Thoracic aorta (tissue), 1 donor: ENCODE data around the gene WDR33.

DNA sequence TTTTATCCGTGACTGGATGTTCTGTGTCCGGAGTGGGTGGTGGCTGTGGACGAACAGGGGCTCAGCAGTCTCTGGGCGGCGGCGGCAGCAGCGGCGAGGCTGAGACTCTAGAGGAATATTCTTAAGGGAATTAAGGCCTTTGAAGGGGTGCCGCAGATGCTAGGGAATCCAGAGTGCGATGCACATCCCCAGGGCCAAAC lies 97.9 kb upstream of the GYPC start:
- RAMPAGE, long total RNA = no peak

- RAMPAGE, long total RNA = no peak
These were observed 11.4 kb upstream of the GYPC start for GRCh38 chr2:126644509-126645086.

DNA sequence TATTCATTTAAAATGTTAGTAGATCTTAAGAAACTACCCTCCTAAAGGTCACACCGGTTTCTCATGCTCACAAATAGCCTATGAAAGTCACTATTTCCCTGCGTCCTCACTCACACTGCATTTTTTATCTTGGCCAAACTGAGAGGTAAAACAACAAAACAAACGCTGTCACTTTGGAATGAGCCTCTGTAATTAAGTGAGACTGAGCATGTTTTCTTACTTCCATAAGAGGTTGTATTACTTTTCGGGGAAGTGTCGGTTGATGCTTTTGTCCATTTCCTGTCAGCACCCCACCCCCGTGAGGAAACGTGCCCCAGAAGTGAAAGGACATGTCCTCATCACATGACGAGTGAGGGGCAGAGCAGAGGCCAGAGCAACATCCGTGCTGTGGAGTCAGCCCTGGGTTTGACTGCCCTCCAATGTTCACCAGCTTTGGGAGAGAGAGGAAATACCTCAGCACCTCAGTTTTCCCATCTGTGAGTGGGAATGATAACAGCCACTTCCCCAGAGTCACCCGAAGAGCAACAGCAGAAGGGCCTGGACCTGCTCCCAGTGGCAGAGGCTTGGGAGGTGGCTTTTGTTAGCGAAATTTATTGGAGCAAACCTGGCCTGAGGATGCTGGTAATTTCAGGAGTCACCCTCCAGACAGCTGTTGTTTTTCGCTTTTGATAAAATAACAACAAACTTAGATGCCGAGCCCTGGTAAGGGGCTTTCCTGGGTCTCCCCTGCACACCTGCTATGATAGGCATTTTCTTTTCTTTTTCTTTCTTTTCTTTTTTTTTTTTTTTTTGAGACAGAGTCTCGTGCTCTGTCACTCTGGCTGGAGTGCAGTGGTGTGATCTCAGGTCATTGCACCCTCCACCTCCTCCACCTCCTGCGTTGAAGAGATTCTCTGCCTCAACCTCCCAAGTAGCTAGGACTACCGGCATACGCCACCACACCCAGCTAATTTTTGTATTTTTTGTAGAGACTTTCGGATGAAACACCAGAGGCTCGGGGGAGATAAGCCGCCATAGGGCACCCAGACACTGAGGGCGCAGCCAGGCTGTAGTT lies 3.4 kb downstream of the GYPC start:
- RAMPAGE, long total RNA = no peak

DNA sequence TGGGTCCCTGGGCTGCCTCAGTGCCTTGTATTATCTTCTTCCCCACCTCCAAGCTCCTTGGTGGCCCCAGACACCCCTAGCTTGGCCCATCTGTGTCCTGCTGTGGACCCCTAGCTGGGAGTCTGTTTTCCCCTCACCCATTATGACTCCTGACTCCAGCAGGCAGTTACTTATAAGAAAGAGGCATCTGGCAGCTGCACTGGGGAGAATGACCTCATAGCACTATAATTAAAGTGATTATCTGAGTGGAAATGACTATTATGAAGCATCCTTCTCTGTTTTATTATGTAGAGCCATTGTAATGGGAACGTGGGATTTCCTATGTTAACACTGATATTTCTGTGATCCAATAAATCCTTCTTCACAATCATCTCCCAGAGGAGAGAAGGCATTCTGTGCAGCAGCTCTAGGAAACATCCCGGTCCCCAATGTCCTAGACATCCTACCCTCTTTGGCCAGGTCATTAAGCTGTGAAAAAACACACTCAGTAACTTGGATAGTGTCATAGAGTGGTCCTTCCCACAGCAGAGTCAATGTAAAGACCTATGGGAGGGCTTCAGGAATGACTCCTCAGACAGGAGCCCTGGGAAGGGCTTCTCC lies 36.4 kb downstream of the GYPC start:
- RAMPAGE, long total RNA = no peak

GRCh38 chr2:127050644-127051533 lies 56.1 kb downstream of the BIN1 start:
- RAMPAGE, long total RNA = no peak

GRCh38 chr2:127145274-127146037 lies 38.5 kb upstream of the BIN1 start:
- RAMPAGE, long total RNA = no peak

DNA sequence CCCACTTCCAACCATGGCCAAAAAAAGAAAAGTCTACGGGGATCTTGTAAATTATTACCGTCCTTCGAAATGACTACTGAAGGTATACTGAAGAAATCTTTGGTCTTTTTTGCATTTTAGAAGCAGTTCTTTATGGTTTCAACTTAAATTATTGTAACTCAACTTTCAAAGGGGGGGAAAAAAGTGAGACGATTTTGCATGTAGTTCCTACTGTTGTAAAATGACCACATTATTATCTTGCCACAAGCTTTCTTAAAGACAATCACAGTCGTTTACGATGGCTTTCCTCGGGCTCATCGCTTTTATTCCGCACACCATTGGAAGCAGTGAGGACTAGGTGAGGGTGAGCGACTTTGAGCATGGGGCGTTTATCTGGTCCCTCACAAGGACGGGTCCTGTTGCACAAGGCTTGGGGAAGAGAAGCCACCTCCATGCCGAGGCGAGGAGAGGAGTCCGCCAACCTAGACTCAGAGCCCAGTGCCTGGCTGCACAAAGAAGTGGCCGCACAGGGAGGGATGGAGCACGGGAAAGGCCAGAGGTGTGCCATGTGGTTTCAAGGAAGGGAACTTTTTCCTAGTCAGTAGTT lies 543 bp upstream of the CYP27C1 start:
- RAMPAGE, long total RNA = no peak

- RAMPAGE, long total RNA = no peak
These were observed 36.0 kb downstream of the MAP3K2 start for GRCh38 chr2:127351586-127352266.

GRCh38 chr2:127381079-127381402 lies 6.7 kb downstream of the MAP3K2 start:
- RAMPAGE, long total RNA = no peak

DNA sequence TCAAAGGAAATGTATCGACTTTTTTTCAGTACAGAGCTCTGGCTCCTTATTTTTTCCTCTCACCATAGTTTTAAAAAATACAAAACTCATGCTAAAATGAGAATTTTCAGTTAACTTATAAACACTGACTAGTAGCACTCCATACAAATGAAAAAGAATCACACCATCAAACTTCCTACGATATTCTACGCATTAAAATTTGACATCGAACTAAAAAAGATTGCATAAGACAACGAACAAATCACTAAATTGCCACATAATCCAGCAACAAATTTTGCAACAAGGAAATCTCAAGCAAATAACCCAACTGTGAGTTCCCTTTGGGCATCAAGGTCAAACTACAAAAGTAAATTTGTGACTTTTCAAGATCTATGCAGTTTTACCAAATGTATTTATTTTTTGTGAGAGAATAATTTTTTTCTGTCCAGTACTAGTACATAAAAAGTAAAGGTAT lies 1.5 kb downstream of the MAP3K2 start:
- RAMPAGE, long total RNA = no peak

DNA sequence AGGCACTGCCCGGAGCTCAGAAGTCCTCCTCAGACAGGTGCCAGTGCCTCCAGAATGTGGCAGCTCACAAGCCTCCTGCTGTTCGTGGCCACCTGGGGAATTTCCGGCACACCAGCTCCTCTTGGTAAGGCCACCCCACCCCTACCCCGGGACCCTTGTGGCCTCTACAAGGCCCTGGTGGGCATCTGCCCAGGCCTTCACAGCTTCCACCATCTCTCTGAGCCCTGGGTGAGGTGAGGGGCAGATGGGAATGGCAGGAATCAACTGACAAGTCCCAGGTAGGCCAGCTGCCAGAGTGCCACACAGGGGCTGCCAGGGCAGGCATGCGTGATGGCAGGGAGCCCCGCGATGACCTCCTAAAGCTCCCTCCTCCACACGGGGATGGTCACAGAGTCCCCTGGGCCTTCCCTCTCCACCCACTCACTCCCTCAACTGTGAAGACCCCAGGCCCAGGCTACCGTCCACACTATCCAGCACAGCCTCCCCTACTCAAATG lies 1.7 kb downstream of the PROC start:
- RAMPAGE, long total RNA = no peak

DNA sequence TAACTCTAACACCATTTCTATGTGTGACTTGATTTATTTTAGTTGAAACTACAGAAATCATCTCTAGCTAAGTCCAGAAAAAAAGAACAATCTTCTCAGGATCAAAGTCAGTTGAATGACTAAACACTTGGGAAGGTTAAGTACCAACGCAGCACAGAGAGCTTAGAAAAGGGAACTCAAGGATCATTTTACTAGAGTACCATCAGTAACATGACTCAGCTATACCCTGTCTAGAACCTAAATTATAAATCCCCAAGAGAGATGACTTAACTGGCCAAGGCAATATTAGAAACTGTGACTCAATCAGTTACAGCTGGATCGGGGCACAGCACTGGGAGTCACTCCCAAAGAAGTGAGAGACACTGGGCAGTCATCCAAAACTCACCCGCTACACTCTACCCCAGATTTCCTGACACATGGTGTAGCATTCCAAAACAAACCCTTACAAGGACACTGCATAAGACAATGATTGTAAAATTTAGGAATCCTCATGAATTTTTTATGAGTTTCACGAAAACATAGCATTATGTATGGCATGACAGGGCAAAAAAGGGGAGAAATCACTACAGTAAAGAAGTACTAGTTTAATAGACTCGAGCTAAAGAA lies 17.7 kb downstream of the IWS1 start:
- RAMPAGE, long total RNA = no peak

DNA sequence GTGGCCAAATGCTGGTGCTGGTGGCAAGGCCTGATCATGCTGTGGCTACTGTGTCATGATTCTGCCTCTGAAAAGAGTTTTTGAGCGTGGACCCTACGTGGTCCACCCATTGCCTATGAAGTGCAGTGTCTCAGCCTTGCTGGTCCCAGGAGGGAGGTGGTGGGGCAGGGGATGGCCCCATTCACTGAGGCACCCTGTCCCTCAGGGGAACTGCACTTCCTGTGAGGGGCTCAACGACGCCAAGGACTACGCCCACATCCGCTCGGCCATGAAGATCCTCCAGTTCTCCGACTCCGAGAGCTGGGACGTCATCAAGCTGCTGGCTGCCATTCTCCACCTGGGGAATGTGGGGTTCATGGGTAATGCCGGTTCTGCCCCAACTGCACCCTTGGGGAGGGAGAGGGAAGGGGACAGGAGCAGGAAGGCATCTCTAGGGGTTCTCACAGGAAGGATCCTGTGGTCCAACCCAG lies 42.5 kb downstream of the MYO7B start:
- RAMPAGE, long total RNA = no peak

DNA sequence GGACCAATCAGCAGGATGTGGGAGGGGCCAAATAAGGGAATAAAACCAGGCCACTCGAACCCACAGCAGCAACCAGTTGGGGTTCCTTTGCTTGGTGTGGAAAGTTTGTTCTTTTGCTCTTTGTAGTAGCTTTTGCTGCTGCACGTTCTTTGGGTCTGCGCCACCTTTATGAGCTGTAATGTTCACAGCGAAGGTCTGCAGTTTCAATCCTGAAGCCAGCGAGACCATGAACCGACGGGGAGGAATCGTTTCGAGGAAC lies 14.2 kb downstream of the GPR17 start:
- RAMPAGE, long total RNA = no peak

DNA sequence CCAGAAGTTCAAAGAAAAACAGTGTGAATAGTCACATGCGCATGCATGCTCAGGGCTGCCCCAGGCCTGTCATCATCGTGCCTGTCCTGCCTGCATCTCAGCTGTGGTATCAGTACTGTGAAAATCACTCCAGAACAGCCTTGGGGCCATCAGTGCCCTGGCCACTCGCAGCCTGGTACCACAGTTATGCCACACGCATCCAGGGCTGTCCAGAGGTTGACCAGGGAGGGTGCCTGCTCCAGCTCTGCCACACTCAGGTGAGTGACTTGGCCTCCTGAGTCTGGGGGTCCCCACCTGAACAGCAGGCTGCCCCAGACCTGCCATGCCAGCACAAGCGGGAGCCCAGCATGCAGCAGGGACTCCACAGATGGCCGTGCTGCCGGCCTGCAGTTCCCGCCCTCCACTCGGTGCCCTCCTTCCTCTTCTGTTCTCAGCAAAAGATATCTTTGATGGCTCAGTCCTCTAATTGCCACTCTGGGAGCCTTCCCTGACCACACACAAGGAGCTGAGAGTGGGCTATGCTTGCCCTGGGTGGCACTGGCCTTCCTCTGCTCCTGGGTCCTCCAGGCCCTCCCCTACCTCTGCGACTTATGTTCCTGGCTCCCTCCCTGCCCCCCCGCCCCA lies 12.2 kb downstream of the LIMS2 start:
- RAMPAGE, long total RNA = no peak

DNA sequence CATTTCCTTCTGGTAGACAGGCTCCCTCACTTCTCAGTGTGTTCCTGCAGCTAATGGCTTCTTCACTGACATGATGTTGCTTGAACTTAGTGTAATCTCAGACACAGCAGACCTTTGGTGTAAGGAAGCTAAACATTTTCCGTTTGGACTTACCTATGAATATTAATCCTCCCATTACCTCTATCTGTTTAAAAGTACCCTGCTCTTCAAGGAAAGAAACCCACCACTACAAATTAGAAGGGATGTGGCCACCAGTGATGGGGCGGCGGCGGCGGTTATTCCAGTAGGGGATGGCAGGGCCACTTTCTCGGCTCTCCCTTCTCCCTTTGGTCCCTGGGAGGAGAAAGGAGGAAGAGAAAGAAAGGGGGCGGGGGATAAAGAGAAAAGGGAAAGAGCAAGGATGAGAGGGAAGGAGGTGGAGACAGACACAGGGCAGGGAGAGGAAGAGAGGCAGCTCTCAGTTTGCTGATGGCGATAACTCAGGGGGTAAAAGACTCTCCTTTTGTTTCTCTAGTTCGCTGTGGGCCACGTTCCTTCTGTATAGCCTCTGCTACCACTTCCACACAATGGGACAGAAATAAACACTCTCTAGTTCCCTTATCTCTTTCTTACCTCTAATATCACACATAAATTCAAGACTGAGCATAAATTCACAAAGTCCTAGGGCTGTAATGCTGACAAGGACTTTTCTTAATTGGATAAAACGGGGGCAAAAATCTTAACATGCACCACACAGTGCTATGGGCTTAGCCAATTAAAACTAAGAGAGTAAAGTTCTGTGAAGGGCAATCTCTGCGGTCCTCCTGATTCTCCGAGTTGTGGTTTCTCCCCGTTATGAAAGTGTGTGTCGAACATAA lies 14.5 kb downstream of the SFT2D3 start:
- RAMPAGE, long total RNA = no peak

DNA sequence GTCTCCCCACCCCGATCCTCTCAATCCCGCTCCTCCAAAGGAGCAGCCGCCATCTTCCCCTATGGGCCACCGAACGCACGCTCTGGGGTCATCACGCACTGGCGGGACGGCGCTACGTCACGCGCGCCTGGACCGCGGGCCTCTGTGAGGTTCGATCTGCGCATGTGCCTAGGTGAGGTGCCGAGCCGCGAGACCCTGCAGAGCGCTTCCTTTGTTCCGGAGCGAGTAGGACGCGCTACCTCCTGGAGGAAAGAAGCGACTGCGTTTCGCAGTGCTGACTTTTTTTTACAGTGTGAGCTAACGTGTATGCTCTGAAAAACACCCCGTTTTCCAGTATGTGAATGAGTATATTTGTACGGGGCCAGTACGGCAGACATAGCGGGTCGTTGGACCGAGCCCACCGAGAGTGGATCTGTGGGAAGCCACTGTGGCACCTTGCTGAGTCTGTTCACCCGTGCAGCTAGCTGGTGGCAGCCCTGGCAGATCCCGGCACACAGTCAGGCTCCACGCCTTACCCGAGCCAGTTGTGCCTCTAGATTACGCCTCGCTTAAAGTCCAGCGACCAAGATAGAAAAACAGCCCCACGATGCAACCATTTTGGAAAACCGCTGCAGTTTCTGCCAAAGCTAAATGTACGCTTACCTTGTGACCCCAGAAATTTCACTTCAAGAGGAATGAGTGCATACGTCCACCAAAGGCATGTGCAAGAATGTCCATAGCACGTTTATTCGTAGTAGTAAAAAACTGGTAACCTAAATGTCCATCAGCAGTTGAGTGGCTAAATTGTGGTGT lies at the start of gene WDR33:
WDR33 (minus strand) TSS at position 84 of the 792 bp plus-strand sequence.
- RAMPAGE, long total RNA = start-site peak on the minus strand centred at position 72 of the sequence, 37 bp wide, 465 reads

DNA sequence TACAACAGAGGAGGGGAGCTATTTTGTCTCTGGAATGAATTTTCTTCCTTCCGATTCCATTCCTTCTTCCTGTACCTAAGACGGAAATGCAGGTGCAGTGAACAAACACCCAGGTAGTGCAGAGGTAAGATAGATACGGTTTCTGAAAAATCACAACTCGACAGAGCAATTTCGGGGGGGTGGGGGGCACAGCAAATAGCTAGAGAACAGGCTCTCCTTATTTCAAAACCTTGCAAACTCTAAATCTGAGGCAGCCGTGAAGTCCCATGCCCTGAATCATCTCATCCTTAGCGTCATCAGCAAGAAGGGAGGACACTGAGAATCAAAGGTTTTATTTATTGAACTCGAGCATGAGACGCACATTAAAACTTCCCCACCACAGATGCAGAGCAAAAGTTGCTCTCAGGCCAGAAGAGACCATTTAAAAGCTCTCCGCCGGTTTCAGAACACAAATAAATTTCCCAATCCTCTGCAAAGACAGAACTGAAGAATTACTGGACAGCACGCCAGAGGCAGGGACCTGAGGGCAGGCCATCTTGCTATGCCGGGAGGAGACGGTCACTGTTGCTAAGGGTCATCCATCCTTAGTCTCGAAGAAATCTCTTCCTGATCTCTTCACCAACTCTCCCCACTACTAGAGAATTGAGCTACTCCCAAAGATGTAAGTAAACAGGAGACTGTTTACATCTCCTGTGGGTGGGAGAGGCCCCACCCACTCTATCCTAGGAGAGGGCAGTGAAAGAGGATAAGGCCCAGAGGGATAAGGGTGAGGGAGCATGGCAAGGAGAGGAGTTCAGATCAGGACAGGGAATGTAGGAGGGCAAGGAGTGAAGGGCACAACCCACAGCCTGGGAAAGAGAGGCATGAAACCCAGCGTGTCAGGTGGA lies 1.3 kb downstream of the AMMECR1L start:
- RAMPAGE, long total RNA = no peak

GRCh38 chr2:127941499-127942355 lies 56.0 kb upstream of the AMMECR1L start:
- RAMPAGE, long total RNA = start-site peak on the minus strand at chr2:127941724-127941918, 21 reads

- RAMPAGE, long total RNA = start-site peak on the minus strand at chr2:128008434-128008570, 5 reads
These were observed 19.7 kb downstream of the SAP130 start for GRCh38 chr2:128008073-128008741.